Skeletal muscle satellite cell (primary cell): ENCODE data around the gene CNOT8.

DNA sequence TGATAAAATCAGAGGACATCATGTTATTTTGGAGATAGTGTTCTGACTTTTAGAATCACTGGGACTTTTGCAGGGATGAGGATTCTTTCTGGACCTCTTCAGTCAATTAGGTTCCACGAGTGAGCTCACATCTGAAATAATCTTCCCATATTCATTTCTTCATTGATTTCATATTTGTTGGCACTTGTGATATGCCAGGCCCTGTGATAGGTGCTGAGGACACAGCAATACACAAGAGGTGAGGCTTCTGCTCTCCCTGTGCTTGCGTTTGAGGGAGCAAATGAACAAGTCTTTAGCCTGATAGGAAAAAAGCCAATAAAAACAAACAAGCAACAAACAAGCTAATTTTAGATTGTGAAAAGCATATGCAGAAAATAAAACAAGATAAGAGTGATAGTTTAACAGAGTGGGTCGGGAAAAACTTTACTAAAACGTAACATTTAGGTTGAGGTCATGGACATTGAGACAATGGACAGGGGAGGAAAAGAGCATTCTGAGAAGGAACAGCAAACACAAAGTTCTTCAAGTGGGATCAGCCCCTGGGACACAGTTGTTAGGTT, 4.2 kb downstream of the SMIM3 start:
- CAGE, long polyA plus RNA = no peak

DNA sequence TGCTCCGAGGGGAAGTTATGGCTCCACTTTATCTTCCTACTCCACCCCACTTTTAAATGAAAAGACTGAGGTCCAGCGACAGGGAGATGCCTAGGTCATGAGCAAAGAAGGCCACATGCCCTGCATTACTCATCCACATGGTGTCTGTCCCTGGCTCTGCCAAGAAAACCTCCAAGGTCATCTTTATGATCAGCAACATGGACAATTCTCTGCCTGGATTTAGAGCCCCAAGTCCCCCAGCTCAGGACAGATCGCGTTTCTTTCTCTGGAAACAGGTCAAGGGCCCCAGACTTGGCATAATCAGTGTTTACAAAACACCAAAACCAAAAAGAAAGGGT, 17.4 kb downstream of the GPX3 start:
- CAGE, long polyA plus RNA = no peak

DNA sequence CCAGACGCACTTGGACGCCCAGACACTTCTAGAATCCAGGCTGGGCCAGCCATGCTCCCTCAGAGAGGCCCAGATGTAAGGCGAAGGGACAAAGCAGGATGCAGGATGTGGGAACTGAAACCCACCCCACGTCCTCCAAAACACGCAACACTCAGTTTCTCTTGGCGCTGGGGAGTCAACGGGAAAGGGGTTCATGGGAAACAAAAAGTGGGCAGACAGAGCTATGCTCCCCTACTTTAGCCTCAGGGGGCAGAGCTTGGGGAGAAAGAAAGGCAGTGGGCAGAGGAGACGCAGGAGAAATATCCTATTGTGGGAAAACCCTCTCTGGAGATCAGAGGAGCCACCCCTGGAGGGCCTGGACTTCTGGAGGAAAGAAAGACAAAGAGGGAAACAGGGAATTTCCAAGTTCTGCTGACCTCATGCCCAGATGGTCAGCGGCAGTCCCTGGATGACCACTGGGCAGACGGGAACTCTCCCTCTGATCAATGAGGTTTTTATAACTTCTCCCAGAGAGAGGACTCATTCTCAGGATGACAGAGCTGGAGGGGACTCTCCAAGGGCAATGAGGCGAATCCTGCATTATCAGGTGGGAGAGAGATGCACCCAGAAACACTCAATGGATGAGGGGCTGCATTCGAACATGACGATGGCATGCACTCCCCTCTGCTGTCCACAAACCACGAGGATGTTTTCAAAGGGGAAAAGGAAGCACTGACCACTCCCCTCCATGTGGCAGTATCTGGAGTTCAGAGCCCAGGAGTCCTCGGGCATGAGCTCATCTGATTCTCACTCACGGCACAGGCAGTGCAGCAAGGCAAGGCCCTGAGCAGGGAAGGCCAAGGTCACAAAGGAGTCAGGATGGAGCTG, 12.8 kb downstream of the TNIP1 start:
- CAGE, long polyA plus RNA = no peak

DNA sequence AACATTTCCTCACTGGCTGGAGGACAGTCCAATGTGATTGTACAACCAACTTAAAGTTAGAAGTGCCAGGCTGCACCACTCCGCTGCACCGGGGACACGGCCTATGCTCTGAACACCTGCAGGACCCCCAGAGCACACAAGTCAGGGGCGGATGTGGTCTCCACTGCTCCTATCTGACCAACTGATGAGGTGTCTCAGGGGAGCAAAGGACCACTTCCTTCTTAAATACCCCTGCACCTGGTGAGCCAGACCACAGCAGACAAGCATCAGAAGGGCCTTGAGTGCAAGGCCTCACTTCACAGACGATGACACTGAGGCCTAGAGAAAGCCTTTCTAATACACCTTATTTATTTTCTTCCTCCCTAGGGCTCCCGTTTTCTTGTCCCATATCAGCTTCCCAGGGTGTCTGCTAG, 9.3 kb downstream of the CCDC69 start:
- CAGE, long polyA plus RNA = no peak

- CAGE, long polyA plus RNA = no peak
These were observed 1.4 kb downstream of the SLC36A2 start for GRCh38 chr5:151345802-151346415.

- CAGE, long polyA plus RNA = no peak
These were observed 28.6 kb upstream of the FAT2 start for GRCh38 chr5:151619812-151620138.

- CAGE, long polyA plus RNA = no peak
These were observed 16.6 kb upstream of the SPARC start for GRCh38 chr5:151703233-151703783.

- CAGE, long polyA plus RNA = no peak
These were observed 18.3 kb downstream of the ATOX1 start for GRCh38 chr5:151739832-151740877.

DNA sequence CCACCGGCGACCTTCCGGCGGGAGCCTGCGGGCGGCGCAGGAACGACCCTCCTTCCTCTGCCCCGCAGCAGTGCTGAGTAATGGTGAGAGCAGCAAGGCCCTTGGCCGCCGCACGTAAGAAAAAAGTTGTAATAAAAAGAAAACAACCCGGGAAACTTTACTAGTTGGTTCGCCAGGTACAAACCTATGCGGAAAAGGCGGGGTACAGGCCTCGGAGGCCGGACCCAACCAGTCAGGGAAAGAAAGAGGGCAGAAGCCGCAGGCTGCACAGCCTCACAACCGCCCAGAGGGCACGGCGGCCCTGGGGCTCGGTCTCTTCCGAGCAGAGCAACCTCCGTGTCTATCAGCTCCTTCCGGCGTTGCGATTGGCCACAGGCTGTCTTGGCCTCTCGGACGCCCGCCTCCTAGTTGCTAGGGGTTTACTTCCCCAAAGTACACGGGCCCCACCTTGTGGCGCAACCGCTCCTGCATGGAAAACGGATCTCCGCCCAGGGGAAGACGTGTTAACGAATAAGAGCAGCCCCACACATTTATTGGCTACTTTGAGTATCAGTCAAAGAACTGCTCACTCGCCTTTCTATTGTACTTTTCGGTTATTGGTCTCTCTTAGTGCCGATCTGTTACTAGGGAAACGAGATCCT, 504 bp upstream of the G3BP1 start:
- CAGE, long polyA plus RNA = start-site peak on the minus strand centred at position 267 of the sequence, 75 bp wide, 23 and 44 reads in 2 replicates

DNA sequence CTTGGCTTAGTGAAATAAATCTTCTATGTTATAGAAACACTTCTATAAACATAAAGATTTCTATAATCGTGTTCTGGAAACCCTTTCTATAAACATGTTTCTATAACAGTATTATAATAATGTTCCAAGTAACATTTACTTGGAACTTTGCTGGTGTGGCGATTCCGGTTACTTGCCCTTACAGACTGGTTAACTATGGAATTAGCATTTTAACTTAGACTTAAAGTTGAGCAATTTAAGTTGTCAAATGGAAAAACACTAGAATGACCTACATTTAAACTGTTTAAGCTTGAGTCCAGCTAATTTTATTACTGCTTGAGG, 1.8 kb downstream of the G3BP1 start:
- CAGE, long polyA plus RNA = no peak

GRCh38 chr5:152861332-152861734, 456.3 kb upstream of the NMUR2 start:
- CAGE, long polyA plus RNA = no peak

DNA sequence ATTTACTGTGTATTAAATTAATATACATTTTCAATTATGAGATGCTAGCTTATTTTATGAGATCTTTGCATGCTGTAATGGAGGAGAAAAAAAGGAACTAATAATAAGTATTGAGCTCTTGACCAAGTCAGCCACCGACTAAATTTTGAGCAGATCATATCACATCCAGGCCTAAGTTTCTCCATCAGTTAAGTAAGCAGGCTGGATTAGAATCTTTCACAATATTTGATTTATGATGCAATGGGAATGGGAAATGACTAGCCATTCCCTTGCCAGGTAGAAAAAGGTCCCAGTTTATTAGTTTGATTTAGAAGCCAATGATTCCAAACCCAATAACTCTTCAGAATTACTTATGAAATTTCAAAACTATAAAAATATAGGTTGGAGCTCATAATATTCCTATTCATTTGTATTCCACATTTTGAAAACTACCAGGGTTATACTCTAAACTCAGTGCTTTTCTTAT, 533.2 kb upstream of the GRIA1 start:
- CAGE, long polyA plus RNA = no peak

- CAGE, long polyA plus RNA = no peak
These were observed 26.0 kb downstream of the GRIA1 start for GRCh38 chr5:153516309-153517001.

DNA sequence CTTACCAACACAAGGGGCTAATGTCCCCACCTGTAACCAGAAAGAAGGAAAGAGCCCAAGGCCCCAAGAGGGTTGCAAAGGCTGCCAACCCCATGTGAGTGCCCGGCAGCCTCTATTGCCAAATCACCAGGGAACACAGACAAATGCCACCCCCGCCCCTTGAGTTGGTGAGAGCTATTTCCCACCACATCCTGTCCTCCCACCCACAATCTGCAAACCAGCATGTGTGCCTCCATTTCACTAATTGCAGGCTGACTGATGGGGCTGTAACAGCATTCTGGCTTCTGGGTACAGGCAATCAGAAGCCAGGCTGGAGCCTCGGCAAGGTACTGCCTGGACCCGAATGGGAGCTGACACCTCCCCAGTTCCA, 78.2 kb downstream of the FAM114A2 start:
- CAGE, long polyA plus RNA = no peak

GRCh38 chr5:154178609-154179071, 11.9 kb upstream of the GALNT10 start:
- CAGE, long polyA plus RNA = no peak

DNA sequence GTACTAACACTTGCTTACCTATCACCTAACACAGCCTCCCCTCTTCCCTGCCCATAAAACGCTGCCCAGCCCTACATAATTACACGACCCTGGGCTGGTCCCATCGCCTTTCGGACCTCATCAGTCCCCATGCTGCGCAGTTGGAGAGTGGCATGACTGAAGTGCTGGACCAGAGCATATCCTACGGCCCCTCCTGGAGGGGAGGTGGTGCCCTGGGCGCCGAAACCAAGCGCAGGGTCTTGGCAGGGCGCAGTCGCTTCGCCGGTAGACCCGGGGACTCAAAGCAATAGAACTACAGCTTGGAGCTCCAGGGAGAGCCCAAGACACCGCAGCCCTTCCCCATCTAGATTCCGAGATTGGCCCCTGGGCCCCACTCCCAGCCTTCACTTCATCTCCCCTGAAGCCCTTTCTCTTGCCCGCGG, 969 bp upstream of the SAP30L start:
- CAGE, long polyA plus RNA = no peak

- CAGE, long polyA plus RNA = no peak
These were observed 5.6 kb downstream of the SAP30L start for GRCh38 chr5:154451288-154451821.

DNA sequence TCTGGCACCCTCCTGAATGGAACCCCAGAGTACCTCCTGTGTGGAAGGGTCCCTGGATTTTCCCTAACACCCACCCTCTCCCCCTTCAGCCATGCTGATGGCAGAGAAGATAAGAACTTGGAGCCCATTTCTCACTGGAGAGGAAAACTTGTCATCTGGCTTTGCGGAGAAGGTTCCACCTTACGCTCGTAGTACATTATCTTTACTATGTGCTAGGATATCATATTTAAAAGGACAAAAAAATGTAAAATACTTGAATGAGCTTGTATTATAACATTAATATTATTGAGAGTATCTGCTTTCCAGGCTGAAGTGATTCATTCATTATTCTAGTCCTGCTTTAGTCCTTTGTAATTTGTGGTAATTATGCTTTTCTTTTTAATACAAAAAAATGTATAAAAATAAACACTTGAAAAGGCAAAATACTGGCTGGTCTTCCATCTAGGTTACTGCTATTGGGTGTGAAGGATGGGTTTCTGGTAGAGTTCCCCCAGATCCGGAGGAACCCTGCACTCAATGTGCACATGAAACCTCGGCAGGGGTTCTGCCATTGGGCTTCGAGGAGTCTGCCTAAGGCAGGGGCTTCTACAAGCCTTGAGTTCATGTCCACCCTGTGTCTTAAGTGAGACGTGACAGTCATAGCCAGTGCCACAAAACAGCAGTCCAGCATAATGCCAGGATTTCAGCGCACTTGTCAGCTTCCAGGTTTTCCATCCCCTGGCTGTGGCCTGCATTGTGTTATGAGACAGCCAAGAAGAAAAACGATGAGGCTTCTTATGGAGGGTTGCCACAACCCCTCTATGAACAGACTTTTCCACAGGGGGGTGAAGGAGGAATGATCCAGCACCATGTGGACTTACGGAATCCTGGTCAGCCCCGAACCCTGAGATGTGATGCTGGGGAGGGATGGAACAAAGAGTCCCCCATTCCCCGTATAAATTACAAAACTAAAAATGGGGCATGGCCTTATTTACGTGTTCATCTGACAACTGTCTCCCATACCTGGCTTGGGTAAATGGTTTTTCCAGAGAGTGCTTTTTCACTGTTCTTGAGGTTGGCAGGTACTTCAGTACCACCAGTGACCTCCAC, 32.9 kb downstream of the FAXDC2 start:
- CAGE, long polyA plus RNA = no peak

- CAGE, long polyA plus RNA = no peak
These were observed at the start of gene CNOT8 for GRCh38 chr5:154857932-154858896. CNOT8 (plus strand) TSS chr5:154858627.

DNA sequence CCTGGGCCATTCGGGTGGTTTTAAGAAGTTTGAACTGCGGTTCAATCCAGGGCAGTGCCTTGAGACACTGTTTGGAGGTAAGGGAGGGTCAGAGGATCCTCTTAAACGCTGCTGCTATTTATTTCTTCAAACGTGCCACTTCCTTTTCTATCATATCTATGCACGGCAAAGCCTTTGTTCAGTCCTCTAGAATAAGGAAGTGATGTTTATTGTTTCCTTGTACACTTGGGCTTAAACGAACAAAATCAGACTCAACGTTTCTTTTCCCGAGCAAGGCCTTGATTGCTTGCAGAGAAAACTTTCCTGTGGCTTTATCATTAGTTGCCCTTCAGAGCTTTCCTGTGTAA, 966 bp downstream of the CNOT8 start:
- CAGE, long polyA plus RNA = no peak